Peritoneum (tissue), 1 donor: ENCODE measurements around the genes RIPOR3 and ADNP.

GRCh38 chr20:50305816-50307151 lies 115.7 kb downstream of the CEBPB start:
- PRO-cap = no peak

- PRO-cap = no peak
Measured at GRCh38 chr20:50372049-50372563, 138.1 kb upstream of the PTPN1 start.

DNA sequence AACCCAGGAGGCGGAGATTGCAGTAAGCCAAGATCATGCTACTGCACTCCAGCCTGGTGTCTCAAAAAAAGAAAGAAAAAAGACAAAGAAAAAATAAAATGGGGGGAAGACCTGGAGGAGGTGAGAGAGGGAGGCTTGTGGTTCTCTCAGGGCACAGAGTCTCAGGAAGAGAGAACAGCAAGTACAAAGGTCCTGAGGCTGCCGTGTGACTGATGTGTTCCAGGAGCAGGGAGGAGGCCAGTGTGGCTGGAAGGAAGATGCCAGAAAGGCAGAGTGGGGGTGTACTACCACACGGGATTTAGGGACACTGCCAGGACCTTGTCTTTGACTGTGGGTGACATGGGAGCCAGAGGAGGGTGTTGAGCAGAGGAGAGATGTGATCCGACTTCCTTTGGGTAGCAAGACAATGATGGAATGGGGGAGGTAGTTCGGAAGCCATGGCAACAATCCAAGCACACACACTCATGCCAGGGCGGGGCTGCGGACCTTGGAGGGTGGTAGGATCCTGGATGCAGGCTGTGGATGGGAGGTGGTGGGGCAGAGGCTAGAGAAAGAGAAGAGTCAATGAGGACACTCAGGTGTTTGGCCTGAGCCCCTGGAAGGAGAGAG lies 136.4 kb upstream of the PTPN1 start:
- PRO-cap = no peak

GRCh38 chr20:50455387-50456169 lies 54.6 kb upstream of the PTPN1 start:
- PRO-cap = no peak

DNA sequence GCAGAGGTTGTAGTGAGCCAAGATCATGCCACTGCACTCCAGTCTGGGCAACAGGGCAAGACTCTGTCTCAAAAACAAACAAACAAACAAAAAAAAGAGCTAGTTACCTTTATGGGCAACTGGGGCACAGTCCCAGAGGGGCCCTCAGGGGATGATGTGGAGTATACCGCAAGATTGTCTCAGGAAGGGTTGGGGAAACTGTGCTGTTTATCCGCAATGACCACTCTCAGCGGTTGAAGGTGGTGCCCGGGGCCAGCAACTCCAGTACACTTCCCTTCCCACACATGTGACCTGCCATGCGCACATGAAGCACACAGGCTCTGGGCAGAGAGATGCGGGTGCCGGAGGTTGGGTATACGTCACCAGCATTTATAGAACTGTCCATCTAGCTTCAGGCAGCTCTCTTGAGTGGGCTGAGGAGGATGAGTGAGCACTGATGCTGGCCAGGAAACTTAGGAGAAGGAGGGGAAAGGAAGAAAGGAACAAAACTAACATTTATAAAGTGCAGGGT lies 26.8 kb upstream of the PTPN1 start:
- PRO-cap = no peak

DNA sequence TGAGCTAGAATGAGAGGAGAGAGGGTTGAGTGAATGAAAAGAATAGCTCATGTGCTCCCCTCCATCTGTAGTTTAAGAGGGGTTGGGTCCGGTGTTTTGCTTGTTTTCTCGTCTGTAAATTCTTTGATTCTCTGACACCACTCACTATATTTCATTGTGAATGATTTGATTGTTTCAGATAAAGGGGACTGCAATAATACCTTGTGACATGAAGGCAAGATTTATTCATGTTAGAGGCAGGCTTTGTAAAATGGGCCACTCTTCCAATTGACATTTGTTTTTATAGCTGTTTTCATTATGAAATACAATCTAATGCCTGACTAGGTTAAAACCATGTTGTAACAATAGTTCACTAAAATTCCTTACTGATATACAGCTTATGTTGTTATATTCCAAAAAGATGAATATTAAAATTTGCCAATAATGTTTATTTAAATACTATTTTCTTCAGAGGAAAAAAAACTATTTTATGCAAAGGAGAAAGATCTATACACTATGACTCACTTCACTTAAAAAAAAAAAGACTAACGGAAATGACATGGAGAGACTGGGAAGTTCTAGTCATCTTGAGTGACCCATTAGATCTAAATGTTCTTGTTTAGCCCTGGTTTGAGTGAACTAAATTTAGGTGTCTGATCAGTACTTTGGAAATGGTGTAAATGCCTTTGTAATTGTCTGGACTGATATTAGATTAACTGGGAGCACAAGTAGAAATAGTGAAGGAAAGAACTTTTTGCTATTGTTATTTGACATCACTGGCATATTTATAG lies 3.4 kb downstream of the PTPN1 start:
- PRO-cap = no peak

DNA sequence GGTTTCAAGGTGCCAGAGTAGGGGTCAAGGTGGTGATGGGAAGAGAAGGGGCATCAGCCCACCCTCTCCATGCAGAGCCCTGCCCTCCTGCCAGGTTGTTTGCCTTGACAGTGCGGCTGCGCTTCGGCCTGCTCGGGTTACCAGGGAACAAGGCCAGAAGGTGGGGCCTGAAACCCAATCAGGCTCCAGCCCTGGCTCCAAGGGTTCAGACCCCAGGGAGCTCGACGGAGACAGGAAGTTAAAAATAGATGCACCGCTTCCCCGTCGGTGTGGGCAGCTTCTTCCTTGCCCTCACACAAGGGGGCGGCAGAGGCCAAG lies 65.4 kb downstream of the RIPOR3 start:
- PRO-cap = no peak

- PRO-cap = no peak
Measured at GRCh38 chr20:50689286-50689770, 2.0 kb downstream of the RIPOR3 start.

GRCh38 chr20:50690776-50691896 lies at the start of gene RIPOR3:
Gene RIPOR3, minus strand, starts transcription at chr20:50691542.
- PRO-cap = no peak

DNA sequence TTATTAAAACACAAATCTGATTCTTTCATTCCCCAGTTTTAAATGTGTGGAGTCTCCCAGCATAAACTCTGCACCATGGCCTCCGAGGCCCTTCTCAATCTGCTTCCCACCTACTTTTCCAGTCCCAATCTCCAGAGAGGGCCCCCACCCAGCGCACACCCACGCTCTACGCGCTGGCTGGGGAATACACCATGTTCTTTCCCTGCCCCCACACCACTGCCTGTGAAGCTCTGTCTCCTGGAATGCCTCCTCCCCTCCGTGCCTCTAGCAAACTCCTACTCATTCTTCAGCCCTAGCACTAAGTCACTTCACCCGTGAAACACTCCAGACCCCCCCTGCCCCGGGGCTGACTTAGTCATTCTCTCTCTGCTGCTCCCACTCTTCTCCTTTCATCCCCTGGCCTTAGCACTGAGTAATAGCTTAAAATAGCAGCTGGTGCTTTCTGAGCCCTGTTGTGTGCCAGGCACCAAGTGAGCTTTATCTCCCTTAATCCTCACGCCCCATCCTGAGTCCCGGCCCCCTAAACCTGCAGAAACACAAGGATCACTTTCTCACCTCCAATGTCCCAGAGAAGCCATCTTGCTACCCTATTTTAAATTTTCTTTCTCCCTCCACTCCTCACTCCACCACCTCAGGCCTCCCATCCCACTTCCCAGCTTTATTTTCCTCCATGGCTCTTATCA lies 6.5 kb upstream of the PARD6B start:
- PRO-cap = no peak

GRCh38 chr20:50733345-50733729 lies 2.0 kb downstream of the PARD6B start:
- PRO-cap = no peak

- PRO-cap = no peak
Measured at GRCh38 chr20:50800282-50800580, 5.4 kb downstream of the BCAS4 start.

- PRO-cap = unidirectional peak, minus-strand start at chr20:50931379; bidirectional peak, plus-strand start at chr20:50931717, minus-strand start at chr20:50931423
Measured at GRCh38 chr20:50930788-50931549, at the start of gene ADNP. Gene ADNP, minus strand, starts transcription at chr20:50931437.

DNA sequence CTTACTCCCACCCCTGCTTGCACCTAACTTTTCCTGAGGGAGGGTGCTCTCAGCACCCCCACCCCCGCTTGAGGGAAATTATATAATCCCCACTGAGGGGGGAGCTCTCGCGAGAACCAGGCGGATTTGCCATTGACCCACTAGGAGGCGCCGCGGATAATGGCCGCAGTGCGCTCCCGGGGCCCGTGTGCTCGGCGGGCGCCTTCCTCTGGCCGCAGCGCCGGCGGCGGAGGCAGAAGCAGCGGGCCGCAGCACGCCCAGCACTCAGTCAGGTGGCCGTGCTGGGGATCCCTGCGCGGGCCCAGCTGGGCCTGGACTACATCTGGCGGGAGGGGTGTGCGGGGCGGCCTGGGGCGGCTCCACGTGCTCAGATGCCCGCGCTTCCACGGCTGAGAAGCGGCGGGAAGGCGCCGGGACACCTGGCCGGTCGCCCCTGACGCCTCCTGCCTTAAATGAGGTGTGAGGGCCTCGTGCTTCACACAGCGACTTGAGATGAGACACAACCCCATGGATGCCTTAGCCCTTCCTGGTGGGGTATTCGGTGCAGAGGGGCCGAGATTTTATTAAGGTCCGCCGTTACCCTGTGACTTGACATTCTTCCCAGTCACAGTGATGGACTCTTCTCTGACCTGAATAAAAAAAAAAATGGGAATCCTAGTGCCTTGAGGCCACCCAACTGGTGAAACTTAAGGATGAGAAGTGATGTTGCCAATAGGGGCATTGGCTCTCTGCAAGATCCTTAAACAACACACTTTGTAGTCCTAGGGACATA lies 499 bp upstream of the ADNP start:
- PRO-cap = bidirectional peak, plus-strand start at position 168 of the sequence, minus-strand start outside the sequence

GRCh38 chr20:51033748-51034090 lies 10.8 kb upstream of the KCNG1 start:
- PRO-cap = no peak

DNA sequence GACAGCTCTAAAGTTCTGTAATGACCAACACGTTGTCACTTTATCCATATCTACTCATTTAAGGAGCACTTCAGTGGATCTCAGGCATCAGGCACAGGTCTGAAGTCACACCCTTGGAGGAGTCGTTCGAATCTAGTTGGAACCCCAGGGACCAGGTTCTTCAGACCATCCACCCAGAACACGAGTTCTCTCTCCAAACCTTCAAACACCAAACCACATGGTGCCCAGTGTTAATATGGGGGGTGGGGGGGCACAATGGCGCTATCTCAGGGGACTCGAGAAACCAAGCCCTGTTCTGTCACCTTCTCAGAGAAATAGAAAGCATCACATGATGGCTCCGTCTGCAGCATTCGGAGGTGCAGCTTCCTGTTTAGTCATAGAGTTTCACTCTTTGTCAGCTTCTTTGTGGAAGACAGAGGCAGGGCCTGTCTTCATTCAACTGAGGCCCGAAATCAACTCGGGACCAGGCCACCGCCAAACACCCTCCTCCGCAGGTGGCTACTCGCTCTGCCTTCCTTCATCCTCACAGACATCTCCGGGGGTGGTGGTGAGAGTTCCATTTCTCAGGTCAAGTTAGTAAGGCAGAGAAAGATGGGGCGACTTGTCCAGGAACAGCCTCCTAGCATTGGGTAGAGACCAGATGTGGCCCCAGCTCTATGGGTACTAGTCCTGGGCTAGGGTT lies 142.2 kb downstream of the NFATC2 start:
- PRO-cap = no peak

GRCh38 chr20:51473599-51474542 lies 68.6 kb downstream of the NFATC2 start:
- PRO-cap = no peak

GRCh38 chr20:51494174-51494799 lies 48.2 kb downstream of the NFATC2 start:
- PRO-cap = no peak

DNA sequence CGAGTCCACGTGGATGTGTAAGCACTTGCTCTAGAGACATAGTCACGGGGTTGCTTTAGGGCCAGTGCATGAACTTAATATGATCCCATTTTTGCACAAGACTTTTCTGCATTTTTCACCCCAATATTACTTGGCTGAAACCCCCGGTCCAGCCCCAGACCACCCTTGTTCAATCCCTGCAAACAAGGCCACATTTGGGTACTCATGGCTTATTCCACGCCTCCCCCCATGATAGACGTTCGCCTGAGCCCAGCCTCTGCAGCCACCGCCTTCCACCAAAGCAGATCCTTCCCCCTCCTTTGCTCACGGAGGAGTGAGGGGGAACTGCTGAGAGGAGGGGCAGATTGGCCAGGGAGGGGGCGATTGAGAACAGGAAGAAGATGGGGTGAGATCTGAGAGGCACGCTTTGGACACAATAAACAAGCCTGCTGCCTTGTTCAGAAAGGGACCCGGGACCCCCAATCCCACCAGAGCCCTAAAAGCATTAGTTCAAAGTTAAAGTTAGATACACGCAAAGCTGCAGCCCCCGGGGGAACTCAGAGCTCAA lies 45.1 kb downstream of the NFATC2 start:
- PRO-cap = no peak

DNA sequence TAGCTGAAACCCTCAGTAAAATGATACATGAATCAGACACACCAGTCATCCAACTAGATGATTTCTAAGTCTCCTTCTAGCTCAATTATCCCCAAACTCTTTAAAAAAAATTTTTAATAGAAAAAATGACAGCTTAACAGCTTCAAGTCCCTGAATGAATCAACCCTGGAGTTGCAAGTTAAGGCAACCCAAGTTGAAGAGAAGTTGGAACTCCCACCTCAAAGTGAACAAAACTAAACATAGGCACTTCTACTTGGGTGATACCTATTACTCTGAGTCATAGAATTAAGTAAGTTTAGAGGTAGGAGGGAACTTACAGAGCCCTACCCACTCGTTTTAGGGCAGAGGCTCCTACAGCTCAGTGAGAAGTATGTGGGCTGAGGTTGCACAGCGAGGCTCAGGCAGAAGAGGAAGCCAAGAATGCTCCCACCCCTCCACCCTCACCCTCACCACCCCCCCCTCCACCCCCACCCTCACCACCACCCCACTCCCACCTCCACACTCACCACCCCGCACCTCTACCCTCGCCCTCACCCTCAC lies 42.3 kb downstream of the NFATC2 start:
- PRO-cap = no peak